GM12892 (cell line): Measurements from ENCODE around the gene MYBL2.

DNA sequence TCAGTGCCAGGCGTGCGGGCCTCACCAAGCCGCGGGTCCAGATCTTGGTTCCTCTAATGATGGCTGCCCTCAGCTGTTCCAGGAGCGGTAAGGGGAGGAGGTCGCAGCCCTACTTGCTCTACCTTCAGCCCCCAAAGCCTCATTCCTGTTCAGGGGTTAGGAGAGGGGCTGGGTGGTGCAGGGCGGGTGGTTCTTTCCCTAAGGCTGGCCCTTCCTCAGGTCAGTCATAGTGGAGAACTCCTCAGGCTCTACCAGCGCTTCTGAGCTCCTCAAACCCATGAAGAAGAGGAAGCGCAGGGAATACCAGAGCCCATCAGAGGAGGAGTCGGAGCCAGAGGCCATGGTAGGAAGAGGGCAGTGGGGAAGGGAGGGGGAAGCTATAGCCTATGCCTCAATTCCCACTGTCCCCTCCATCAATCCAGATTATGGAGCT is 7.6 kb downstream of the L3MBTL1 start:
- RRBS: no CpG with 5 or more reads among the region's 10 CpGs

GRCh38 chr20:43542094-43542492 is 16.7 kb upstream of the SGK2 start:
- RRBS: no CpG with 5 or more reads among the region's 7 CpGs

DNA sequence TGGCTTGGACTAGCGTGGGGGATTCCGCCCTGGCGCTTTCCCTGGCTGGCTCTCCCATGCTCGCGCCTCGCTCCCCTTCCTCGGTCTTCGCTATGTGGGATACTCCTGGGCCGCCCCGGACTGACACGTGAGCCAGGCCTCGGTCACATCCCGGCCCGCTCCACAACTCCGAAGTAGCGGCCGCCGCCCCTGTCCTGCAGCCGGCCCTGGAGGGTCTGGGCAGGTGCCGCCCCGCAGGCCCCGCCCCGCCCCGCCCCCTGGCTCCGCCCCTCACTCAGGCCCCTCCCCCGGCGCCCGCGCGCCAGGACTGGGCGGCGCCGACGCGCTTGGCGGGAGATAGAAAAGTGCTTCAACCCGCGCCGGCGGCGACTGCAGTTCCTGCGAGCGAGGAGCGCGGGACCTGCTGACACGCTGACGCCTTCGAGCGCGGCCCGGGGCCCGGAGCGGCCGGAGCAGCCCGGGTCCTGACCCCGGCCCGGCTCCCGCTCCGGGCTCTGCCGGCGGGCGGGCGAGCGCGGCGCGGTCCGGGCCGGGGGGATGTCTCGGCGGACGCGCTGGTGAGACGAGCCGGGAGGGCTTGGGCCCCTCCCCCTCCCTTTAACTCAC is at the start of gene MYBL2:
MYBL2 (plus strand) TSS at position 368 of the 606 bp plus-strand sequence.
- RRBS: under 1% methylated on average over 35 of the region's 75 CpGs

DNA sequence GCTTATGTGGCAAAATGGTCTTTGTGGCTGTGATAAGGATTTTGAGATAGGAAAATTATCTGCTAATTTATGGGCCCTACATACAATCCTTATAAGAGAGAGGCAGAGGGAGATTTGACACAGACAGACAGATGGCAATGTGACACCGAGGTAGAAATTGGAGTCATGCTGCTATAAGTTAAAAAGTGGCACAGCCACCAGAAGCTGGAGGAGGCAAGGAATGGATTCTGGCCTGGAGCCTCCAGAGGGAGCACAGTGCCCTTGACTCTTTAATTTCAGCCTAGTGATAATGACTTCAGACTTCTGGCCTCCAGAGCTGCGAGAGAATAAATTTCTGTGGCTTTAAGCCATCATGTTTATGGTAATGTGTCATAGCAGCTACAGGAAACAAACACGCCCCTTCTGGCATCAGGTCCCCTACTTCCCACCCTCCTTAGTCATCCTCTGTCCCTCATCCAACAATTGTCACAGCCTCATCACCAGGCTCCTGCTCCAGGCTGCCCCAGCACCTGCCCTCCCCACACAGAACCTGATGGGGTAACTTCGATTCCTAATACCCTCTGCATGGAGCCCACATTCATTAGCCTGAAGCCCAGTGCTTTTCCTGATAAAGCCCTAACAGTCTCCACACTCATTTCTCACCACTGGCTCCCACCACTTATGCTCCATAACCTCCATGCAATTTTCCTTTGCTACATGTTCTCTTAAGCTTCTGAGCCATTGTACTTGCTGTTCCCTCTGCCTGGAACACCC is 69.8 kb upstream of the TOX2 start:
- RRBS: no CpG with 5 or more reads among the region's 4 CpGs

GRCh38 chr20:44181280-44182174 is 5.5 kb downstream of the JPH2 start:
- RRBS: no CpG with 5 or more reads among the region's 17 CpGs

DNA sequence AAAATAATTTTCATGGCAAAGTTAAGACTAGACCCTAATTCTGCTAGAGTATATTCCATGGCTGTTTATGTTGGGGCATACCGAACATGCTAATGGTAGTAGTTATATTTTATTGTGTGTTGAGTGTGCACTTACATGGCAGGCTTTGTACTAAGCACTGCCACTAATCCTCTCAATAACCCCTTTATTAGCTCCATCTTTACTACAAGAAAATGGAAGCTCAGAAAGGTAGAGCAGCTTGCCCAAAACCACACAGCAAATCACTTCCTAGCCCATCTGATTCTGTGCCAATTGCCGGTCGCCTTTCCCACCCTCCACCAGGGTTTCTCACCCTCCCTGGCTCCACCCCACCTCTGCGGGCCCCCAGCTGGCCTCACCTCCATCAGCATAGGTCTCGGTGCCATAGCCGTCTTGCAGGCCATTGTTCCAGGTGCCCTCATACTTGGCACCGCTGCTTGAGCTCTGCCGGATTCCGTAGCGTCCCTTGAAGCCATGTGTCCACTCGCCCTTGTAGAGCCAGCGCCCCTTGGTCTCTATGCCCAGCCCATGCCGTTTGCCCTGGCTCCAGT is 954 bp downstream of the JPH2 start:
- RRBS: no CpG with 5 or more reads among the region's 13 CpGs

DNA sequence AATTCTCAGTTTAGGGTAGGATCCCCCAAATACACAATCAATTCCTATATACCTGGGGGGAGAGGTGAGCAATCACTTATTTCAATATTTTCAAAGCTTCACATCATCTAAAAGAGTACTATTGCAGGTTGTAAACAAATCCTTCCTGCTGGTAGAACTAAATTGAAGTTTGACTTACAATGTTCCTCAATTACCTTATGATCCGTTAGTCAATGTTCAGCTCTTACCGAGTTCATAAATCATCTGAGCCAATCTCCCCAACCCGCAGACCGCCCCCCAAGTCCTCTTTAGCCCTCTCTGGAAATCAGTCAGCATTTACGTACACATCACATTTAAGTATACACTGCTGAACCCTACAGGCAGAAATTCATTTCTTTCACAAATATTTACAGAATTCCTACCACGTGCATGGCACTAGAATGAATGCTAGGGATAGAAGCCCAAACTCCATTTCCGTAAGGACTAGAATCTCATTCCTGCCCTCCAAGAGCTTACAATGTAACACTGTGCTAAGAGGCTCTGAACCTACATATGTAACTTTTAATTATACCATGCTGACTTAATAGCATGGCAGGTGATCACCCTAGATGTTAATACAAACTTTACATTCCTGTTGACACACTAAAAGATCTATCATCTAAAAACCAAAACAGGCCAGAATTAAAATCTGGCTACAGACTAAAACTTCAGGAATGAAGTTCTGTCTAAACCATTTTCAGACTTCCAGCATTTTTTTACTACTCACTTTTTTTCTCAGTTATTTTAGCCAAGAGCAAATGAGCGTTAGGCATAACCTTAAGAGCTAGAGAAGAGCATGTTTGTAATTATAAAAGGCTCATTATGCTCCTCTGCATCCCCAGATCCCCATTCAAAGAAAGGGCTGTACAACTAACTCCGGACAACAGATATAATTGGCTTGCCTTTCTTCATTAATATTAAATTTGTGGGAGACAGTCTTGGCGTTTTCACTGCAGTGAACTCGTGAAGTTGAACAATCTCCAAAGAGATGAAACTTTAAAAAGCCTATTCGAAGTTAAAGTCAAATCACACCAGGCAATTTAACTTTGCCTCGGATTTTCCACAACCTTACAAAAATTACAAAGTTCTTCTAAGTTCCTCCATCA is 1.6 kb downstream of the OSER1 start:
- RRBS: no CpG with 5 or more reads among the region's 13 CpGs

DNA sequence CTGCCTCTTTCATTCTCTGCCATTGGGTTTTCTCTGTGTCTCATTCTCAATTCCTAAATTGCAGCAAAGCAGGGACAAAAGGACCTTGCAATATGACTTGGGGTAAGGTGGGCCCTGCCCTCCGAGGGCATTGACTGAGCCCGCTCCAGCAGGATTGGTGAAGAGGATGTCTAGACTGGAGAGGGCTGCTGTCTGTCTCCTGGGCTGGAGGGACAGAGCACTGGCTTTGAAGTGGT is 278 bp upstream of the R3HDML start:
- RRBS: no CpG with 5 or more reads among the region's 2 CpGs

DNA sequence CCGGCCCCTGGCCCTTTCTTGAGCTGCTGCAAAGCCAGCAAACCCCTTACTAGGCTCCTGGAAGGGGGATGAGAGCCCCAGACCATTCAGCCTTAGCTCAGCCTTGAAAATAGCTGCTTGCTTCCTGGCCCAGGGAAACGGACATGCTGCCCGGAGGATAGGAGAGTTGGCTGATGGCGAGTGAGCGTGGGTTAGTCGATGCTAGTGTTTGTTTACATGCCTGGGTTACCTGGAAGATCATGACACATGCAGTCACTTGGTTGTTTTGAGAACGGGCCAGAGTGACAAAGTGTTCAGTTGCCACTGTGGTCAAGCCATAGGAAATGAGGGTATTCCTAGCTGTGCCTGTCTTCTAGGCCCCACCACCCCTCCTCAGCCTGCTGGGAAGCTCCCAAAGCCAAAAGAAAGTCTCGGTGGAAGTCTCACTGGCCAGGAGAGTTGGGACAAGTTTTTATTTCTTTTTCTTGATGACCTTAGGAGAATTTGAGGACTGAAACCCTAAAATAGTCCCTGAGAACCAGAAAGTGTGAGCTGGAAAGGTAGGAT is 54.7 kb downstream of the HNF4A start:
- RRBS: no CpG with 5 or more reads among the region's 8 CpGs

DNA sequence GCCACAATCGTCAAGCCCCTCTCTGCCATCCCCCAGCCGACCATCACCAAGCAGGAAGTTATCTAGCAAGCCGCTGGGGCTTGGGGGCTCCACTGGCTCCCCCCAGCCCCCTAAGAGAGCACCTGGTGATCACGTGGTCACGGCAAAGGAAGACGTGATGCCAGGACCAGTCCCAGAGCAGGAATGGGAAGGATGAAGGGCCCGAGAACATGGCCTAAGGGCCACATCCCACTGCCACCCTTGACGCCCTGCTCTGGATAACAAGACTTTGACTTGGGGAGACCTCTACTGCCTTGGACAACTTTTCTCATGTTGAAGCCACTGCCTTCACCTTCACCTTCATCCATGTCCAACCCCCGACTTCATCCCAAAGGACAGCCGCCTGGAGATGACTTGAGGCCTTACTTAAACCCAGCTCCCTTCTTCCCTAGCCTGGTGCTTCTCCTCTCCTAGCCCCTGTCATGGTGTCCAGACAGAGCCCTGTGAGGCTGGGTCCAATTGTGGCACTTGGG is 46.0 kb upstream of the TTPAL start:
- RRBS: no CpG with 5 or more reads among the region's 10 CpGs

GRCh38 chr20:44431332-44432051 is 44.2 kb upstream of the TTPAL start:
- RRBS: no CpG with 5 or more reads among the region's 10 CpGs

GRCh38 chr20:44436348-44437035 is 39.2 kb upstream of the TTPAL start:
- RRBS: no CpG with 5 or more reads among the region's 17 CpGs

- RRBS: no CpG with 5 or more reads among the region's 10 CpGs
These were observed 25.5 kb upstream of the TTPAL start for GRCh38 chr20:44449856-44450817.

- RRBS: 25% methylated on average over 1 of the region's 28 CpGs
These were observed 4.4 kb downstream of the TTPAL start for GRCh38 chr20:44479690-44480810.

DNA sequence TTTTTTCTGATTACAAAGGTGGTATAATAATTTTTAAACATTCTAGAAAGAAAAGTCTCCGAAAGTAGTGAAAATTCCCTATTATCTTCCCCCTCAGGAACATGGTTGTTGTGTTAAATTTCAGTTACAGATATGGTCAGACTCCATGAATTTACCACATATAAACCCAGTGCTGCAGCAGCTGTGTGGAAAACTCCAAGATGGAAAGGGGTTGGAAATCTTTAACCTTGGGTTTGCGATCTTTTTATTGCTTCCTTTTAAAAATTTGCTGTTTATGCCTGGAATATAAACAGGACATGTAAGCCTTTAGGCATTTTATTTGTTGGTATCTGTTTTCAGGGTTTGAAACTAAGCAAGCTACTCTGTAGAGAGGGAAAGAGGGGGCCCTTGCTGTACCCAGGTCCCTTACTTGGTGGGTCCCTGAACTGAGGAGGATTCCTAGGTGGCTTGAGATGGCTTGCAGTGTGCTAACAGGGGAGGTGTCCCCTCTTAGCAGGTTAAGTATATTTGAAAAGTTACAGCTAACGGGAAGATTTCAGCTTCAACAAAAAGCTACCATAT is 778 bp downstream of the PKIG start:
- RRBS: no CpG with 5 or more reads among the region's 3 CpGs

DNA sequence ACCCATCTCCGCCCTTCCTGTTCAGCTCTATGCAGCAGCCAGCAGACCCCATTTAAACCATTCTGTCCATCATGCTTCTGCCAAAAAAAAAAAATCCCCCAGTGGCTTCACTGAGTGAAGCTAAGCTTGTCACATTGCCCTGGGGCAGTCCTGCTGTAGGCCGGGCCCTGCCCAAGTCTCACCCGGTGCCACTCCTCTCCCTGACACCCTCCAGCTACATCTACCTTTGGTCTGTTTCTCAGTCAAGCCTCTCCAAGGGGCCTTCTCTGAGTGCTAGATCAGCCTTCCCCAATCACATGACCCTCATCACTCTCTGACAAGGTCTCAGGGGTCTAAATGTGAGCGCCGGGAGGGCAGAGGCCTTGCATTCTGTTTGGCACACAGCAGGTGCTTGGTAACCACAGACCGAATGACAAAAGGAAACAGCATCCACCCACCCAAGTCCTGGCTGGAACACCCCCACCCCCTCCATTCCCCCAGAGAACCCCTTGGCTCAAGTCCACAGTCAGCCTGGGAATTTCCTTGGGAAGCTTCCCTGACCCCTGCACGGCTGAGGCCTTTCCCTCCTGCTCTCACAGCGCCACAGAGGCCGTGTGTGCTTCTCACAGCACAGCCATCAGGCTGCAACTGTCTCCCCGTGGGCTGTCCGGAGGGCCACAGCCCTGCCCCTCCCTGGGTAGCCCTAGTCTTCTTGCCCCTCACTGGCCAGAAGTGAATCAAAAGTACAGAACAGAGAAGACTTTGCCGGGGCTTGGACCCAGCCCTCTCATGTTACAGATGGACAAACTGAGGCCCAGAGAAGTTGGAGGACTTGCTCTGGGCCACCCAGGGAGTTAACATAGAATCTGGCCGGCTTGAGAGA is 32.9 kb downstream of the PKIG start:
- RRBS: no CpG with 5 or more reads among the region's 13 CpGs

DNA sequence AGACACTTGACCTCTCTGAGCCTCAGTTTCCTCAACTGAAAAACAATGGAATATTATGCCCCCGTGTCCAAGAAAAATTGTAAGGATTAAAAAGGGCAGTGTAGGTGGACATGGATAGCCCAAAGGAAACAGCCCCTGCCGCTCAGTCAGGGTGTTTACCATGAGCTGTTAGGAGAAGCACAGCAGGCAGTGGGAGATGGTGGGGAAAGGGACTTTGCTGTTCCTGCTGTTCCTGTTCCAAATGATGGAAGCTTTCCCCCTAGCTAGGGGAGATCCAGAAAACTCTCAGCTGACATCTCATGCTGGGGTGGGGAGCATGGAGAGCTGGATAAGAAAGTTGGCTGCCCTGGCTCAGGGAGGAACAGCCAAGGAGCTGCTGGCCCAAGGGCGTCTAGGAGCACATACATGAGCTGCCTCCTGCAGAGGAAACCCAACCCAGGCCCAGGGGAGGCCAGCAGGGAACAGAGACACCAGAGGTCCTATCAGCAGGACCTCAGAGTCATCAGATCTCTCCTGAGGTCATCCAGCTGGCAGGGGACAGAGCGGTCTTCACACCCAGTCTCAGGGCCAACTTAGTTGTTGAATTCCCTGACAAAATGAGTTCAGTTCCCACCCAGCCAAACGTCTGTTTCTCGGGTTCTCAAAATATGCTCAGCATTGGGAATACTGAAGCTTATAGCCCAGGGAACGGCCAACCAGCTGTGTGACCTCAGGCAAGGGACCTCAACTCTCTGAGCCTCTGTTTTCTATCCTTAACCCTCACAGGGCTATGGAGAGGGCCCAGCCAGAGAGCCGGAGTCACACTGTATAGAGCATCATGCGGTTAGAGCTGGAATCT is 14.0 kb downstream of the ADA start:
- RRBS: no CpG with 5 or more reads among the region's 9 CpGs

DNA sequence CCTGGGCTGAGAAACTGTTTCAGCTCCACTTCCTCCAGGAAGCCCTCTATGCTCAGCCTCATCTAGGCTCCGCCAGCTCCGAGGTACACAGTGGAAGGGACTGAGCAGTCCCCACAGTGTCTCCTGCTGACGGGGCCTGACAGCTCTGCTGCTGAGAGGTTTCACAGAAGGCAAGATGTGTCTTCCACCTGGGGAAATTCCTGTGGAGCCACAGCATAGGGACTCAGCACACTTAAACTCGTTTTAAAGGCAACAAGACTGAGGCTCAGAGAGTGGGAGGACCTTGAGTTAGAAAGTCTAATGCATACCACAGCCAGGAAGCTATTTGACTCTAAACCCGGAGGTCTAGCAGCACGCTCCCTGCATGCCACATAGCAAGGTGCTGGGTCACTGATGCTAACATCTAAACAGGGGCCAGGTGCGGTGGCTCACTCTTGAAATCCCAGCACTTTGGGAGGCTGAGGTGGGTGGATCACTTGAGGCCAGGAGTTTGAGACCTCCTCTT is 6.8 kb downstream of the ADA start:
- RRBS: no CpG with 5 or more reads among the region's 7 CpGs

- RRBS: no CpG with 5 or more reads among the region's 20 CpGs
These were observed 12.2 kb upstream of the CCN5 start for GRCh38 chr20:44702746-44703530.

GRCh38 chr20:44805911-44806591 is 4.3 kb downstream of the RIMS4 start:
- RRBS: no CpG with 5 or more reads among the region's 11 CpGs